Measurements from ENCODE around the genes FUCA2 and GRM1.

- RRBS = no CpG with 5 or more reads among the region's 1 CpG
Observed at GRCh38 chr6:143061804-143062126, 1.1 kb downstream of the AIG1 start.

GRCh38 chr6:143449521-143450003 is 933 bp downstream of the ADAT2 start:
- RRBS = no CpG with 5 or more reads among the region's 9 CpGs

GRCh38 chr6:143510968-143512258 is at the start of gene FUCA2:
TSS of gene FUCA2 (minus strand) at chr6:143511720.
- RRBS = 3% methylated on average over 8 of the region's 74 CpGs

GRCh38 chr6:143539844-143540574 is 28.5 kb upstream of the FUCA2 start:
- RRBS = no CpG with 5 or more reads among the region's 9 CpGs

DNA sequence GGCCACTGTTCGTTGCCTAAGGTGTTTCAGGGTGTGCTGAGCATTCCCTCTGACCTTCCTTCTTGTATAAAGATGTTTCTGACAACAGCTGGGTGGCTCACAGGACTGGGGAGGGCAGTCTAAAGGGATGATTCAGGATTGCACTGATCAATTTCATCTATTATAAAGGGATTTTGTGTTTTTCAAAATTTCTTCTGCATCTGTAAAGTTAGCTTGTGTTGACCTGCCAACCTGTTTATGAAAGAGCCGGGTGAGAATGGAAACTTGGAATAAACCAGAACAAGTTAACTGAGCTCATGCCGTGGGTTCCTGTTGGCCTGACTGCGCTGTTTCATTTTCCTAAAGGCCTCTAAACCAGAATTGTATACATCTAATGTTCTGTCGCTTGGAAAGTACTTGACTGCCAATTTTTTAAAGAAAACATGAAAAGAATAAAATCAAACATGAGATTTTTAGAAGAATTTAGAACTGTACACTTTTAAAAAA is 14.4 kb downstream of the PHACTR2 start:
- RRBS = no CpG with 5 or more reads among the region's 5 CpGs

- RRBS = no CpG with 5 or more reads among the region's 7 CpGs
Observed at GRCh38 chr6:143747425-143747877, 69.7 kb downstream of the PHACTR2 start.

DNA sequence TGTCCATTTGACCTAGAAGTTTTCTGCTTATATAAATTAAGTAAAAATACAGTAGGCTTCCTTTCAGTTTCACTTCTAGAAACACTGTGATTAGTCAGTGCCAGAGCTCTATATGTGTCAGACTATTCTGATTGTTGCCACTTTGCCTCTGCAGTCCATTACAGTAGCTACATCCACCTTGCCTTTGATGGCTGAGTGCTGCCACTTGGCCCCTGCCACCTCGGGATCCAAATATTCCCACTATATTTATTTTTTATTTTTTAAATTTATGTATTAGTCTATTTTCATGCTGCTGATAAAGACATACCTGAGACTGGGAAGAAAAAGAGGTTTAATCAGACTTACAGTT is 8.0 kb downstream of the ZC2HC1B start:
- RRBS = no CpG with 5 or more reads among the region's 1 CpG

DNA sequence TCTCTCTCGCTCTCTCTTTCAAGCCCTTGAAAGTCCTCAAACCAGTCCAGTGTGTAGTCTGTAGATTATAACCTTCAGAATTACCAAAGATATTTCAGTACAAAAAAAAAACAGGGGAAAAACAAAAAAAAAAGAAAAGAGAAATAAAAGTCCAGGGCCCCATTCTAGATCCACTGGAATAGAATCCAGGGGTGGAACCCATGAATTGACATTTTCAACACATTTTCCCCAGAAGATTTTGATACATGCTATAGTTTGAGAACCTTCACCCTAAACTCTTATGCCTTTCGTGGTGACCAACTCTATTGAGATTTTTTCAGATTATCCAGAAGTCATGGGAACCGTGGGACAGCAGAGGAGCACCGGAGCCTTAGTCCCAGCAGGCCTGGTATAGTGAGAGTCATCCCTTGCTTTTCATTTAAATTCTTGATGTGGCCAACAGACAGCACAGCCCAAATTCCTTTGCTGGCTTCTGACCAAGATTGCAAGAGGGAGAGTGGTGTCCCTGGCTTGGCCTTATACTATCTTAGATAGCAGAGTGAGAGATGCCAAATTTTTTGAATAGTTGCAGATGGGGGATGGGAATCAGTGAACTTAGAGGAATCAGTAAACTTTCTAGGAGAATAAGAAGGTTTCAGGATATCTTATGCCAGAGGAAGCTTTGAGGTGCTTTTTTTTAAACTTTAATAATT is 7.7 kb downstream of the STX11 start:
- RRBS = no CpG with 5 or more reads among the region's 4 CpGs

- RRBS = no CpG with 5 or more reads among the region's 5 CpGs
Observed at GRCh38 chr6:144264209-144264699, 20.9 kb upstream of the UTRN start.

GRCh38 chr6:144342788-144343300 is 57.7 kb downstream of the UTRN start:
- RRBS = no CpG with 5 or more reads among the region's 2 CpGs

GRCh38 chr6:144565120-144565544 is 280.0 kb downstream of the UTRN start:
- RRBS = no CpG with 5 or more reads among the region's 1 CpG

- RRBS = no CpG with 5 or more reads among the region's 3 CpGs
Observed at GRCh38 chr6:145670184-145670832, 65.0 kb downstream of the EPM2A start.

DNA sequence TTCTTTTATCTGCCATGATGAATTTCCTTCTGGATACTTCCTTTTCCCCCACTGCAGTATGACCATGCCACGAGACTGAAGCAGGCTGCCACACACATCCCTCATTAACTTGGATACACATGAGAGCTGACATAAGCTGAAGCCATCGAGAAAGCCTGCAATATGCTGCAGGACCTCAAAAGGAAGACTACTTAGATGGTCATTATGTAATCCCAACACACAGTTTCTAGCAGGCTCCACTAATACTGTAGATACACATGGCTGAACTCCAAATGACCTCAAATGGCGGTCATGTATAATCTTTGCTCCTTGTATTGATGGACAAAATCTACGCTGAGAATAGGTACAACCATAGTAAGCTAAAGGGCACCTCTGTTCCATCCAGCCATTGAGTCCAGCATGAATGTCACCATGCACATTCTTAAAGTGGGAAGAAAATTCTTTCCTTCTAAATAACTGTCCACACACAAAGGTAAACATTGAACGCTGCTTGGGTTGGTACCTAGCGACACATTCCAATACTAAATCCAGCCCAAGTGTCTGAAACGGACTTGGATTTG is 10.1 kb downstream of the FBXO30 start:
- RRBS = no CpG with 5 or more reads among the region's 7 CpGs

GRCh38 chr6:146028743-146029409 is at the start of gene GRM1:
TSS of gene GRM1 (plus strand) at chr6:146029062.
- RRBS = no CpG with 5 or more reads among the region's 29 CpGs

GRCh38 chr6:146545643-146545988 is 2.0 kb downstream of the RAB32 start:
- RRBS = no CpG with 5 or more reads among the region's 5 CpGs

- RRBS = no CpG with 5 or more reads among the region's 4 CpGs
Observed at GRCh38 chr6:146876350-146877043, 277.7 kb downstream of the ADGB start.

GRCh38 chr6:146885285-146885796 is 286.6 kb downstream of the ADGB start:
- RRBS = no CpG with 5 or more reads among the region's 1 CpG

DNA sequence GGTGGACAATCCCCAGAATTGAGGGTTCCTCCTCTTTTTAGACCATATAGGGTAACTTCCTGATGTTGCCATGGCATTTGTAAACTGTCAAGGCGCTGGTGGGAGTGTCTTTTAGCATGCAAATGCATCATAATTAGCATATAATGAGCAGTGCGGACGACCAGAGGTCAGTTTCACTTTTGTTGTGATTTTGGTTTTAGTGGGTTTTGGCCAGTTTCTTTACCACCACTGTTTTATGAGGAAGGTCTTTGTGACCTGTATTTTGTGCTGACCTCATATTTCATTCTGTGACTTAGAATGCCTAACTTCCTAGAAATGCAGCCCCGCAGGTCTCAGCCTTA is 288.5 kb downstream of the ADGB start:
- RRBS = no CpG with 5 or more reads among the region's 4 CpGs

DNA sequence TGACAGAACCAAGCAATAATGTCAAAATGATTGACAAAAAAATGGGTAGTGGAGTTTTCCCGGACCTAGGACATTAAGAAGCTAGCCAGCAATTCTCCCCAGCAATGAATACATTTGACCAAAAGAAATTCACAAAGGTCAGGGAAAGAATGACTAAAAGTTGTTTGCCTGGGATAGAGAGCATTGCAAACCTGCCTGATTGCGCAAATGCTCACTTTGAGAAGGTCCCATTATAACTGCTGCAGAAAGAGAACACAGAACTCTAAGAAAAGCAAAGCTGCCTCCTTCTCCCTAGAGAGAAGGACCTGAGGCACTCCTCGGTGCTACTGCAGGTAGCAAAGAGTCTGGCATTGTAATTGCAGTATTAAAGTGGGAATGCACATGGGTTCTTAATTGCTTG is 288.9 kb downstream of the ADGB start:
- RRBS = no CpG with 5 or more reads among the region's 3 CpGs

DNA sequence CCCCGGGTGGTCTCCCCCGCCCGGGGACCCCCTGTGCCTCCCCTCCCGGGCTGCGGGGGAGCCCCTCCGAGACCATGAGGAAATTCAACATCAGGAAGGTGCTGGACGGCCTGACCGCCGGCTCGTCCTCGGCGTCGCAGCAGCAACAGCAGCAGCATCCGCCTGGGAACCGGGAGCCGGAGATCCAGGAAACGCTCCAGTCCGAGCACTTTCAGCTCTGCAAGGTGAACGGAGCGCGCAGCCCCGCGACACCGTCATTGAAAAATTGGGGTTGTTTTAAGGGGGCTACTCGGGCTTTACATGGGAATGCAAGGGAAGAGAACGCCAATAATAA is 209 bp downstream of the STXBP5 start:
- RRBS = 3% methylated on average over 12 of the region's 26 CpGs